Vermiform appendix (tissue), 1 donor: ENCODE results near the gene ADGRF3.

DNA sequence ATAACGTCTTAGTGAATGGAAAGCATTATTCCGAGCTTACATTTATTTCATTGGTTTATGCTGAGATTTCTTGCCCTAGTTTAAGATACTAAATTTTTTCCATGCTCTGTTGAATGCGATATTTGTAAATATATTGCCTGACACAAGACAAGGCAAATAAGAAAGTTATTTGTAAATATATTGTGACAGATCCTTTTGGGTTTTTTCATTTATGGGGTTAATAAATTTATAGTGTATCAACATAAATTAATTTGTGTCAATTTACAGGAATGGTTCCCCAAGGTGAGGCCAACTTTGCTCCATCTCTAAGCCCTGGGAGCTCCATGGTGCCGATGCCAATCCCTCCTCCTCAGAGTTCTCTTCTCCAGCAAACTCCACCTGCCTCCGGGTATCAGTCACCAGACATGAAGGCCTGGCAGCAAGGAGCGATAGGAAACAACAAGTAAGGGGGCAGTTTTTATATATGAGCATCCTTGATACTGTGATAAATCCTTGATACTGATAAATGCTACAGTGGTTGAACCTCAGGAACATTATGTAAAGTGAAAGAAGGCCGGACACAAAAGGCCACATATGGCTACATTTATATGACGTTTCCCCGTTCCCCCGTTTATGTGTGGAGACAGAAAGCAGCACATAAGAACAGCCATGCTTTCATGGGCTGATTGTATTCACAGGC, 41.3 kb downstream of the PTRHD1 start:
- PRO-cap = no peak

DNA sequence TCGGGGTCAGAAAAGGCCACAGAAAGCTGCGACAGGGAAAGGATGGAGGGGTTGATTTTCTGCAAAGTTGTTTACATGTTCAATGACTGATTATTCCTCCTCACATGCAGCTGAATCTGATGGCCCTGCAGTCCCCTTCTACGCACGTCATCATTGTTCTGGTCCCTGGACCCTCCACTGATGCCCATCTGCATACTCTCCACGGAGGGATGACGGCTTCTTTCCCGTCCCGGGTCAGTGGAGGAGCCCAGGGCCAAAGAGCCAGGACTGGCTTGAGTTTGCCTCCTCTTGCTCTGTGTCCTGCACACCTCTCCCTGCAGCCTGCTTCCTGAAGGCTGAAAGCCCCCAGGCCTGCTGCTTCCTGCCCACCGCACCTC, 7.2 kb downstream of the ADCY3 start:
- PRO-cap = no peak

- PRO-cap = no peak
Measured at GRCh38 chr2:25176335-25176753, 8.0 kb upstream of the POMC start.

DNA sequence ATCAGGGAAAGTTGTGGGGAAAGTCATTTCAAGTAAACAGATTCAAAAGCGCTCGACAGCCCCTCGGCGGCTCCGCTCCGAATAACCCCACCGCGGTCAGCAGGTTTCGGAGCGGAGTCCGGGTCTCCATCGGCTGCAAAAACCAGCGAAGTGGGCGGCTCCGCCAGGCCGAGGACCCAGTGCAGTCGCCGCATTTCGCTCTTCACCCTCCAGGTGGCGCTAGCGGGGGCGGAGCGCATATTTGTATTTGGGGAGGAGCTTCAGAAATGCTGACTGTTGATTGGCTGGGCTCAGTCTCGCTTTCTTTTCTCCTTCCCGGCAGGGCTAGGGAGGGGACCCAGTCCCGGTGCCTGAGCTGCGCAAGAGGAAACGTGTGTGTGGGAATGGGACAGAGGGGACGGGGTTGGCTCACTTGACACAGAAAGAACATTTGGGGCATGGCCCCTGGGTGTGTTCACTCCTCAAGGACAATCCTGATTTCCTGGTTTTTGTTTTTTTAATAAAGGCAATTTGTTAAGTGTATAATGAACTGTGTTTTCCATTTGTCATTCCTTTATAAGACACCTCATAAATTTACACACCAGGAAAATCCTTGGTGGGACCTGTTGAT, 20.3 kb upstream of the DNMT3A start:
- PRO-cap = bidirectional peak, plus-strand start at position 340 of the sequence, minus-strand start at position 144 of the sequence

DNA sequence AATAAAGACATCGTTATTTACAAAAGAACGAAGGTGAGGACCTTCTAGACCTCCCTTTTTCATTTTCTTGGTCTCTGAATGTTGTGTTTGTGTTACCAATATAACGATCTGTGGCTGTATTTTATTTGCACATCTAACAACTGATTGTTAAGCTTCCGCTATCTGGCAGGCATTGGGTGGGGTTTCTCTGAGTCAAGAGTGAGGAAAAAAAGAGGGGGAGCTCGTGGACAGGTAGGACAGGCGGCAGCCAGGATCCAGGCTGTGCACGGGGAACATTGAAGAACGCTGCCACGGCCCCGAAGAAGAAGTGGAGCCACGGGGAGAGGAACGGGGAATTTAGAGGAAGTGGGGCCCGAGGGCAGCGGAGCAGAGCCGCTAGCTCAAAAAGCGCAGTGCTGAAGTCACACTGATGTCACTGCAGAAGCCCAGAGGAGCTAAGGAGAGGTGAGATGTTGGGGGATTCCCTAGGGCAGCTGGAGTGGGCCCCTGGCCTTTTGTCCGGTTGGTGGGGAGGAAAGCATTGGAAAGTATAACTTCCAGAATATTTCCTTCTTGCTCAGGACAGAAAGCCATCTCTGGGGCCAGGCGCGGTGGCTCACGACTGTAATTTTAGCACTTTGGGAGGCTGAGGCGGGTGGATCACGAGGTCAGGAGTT, 20.9 kb upstream of the DNMT3A start:
- PRO-cap = bidirectional peak, plus-strand start at position 333 of the sequence, minus-strand start at position 309 of the sequence

- PRO-cap = no peak
Measured at GRCh38 chr2:25741250-25742447, 68.3 kb upstream of the DTNB start.

DNA sequence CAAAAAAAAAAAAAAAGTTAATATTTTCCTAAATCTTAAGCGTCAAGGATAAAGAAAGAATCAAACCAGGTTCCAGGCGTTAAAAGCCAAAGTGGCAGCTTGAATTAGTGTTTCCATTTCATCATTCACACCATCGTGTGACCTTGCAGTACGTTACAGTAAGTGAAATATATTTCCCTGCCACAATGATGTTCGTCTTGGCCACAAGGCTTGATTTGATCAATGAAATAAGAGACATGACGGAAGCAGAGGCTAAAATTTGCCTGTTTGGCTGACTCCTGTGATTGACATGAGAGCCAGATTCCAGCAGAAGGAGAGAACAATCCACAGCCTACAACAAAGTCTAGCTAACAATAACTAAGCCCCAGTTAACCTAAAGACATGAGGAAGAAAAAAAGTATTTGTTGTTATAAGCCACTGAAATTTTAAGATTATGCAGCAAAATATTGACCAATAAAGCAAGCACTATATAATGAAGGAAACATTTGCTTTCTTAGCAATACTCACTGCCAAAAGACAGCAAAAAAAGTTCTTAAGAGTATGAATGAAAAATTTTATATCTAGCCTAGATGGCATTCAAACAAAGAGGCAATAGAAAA, 62.0 kb downstream of the ASXL2 start:
- PRO-cap = no peak

- PRO-cap = no peak
Measured at GRCh38 chr2:25983111-25983705, 911 bp upstream of the KIF3C start.

DNA sequence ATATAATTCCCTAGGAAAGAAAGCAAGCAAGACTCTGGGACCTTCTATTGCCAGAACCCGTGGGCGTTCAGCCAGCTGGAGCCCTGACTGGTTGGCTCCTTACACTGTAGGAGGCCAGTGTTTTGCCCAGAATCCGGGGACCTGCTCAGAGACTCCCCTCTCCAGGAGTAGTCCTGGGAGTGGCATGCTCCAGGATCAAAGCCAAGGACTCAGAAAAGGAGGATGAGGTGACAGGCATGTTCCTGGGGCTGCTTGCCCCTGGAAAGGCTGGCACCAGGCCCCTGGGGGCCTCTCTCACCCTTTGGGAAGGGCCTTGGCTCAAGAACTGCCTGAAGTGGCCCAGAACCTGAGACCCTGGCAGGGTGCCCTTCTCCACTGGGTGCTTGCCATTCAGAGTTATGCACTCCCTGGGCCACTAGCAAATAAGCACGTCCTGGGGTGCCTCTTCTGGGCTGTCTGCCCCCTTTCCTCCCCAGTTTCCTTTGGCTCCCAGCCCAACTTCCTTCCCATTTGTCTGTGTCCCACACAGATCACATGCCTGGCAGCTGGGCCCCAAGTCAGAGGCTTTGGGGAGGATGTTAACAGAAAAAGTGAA, 19.6 kb upstream of the KIF3C start:
- PRO-cap = no peak

- PRO-cap = no peak
Measured at GRCh38 chr2:26036024-26036258, 2.1 kb downstream of the RAB10 start.

DNA sequence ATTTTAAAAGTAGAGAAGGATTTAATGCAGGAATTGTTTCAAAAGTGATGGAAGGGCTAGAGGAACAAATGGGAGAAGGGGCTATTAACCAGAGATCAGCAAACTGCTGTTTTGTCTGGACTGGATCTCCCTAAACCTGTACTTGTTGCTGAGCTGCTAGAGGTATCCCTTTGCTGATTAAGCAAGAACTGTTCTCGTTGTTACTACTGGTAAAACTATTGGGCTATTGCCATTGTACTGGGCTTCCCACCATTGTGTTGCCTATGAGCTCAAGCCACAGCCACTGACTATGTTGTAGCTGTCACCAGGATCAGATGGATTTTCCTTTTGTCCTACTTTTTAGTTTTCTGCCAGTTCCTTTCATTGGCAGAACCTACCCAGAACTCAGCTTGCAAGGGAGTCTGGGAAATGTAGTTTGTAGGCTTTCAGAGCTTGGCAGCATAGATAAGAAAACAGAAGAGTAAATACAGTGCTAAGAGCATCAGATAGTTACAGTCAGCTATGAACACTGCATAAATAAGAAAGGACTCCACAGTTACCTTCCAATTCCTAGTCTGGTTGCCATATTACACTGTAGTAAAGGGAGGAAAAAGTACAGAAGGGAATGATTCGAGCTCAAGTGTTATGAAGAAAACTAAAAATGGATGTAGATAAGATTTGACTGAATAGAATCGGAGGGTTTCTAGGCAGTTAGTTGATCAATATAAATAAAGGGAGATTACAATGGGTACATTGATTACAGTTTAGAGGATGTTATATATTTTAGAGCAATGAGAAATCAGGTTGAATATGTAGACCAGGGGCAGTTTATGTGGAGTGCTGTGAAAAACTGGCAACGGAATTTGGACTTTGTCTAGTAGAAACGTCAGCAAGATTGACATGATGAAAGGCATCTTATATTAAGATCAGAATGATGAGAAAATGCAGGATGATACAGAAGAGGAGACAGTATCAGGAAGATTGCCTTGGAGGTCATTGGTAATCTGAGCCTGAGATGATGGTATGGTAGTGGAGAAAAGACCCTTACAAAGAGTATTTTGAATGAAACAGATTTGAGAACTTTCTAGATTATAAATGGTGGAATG, 39.6 kb downstream of the RAB10 start:
- PRO-cap = no peak

DNA sequence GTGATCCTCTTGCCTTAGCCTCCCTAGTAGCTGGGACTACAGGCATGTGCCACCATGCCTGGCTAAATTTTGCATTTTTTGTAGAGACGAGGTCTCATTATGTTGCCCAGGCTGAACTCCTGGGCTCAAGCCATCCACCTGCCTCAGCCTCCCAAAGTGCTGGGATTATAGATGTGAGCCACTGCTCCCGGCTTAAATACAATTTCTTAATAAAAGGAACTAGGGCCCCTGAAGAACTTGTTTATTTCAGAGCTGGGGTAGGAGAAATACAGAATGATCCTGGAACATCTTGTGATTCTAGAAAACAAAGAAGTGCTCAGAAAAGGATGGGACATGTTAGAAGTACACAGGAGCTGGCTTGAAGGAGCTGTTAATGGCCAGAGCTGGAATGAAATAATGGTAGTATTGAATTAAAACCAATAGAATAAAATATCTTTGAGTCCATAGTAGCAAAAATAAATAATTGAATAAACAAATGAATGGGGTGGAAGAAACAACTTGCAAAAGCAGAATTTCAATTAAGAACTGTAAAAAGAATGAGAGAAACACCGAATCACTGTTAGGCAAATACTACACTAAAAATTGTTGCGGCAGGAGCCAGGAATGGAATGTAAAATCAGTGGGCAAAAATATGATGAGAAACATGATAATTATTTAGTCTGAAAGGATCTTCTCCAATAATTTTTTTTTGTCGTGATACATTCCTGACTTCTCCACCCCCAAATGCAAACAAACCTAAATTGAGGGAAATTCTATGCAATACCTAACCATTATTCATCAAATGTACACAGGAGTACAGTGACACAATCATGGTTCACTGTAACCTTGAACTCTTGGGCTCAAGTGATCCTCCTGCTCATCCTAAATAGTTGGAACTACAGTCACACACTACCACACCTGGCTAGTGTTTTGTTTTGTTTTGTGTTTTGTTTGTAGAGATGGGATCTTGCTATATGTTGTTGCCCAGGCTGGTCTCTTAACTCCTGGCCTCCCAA, 46.2 kb downstream of the RAB10 start:
- PRO-cap = no peak

DNA sequence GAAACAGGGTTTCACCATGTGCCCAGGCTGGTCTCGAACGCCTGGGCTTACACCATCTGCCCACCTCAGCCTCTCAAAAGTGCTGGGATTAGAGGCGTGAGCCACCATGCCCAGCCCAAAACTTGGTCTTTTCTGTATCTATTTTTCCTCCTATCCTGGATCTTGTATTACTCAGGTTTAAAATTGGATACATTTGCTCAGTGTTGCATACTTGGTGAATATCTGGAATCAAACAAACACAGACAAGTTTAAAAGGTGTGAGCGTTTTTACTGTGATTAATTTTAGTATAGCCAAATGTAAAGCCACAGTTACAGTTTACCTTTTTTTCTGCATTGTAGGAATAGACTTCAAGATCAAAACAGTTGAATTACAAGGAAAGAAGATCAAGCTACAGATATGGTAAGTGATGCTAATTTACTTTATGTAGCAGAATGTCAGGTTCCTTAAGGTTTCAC, 64.5 kb downstream of the RAB10 start:
- PRO-cap = no peak

DNA sequence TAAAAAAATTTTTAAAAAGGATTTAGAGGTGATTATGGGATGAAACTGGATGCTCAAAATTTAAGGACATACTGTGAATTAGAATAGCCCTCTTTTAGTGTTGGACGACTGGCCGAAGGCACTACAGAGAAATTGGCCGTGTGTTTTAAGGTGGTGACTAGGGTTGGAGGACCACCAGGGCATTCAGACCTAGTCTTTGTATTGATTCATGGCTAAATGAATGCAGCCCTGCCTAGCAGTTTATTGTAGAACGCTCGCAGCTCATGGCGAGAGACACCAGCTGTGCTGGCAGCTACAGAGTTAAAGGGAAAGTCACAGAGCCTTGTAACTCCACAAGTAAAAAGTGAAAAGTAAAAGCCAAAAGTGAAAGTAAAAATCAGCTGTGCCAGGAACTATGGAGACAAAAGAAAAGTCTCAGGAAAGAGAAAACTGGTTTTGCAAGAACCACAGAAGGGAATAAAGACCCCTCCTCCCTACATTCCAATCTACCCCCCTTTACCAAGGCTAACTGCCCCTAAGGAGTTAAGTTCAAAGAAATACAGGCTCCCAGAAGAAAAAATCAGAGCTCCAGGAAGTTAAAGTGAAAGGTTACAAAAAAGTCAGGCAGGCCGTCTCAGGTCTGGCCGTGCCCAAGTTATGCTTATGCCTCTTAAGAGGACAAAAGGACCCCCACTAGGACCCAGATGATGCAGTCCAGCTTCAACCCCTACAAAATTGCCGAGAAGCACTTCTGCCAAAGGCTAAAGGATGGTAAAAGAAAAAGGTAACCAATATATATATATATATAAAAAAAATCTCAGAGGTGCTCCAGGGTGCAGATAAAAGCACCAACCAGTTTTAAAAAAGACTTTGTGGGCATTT, 46.3 kb upstream of the SELENOI start:
- PRO-cap = unidirectional peak, plus-strand start at position 372 of the sequence

DNA sequence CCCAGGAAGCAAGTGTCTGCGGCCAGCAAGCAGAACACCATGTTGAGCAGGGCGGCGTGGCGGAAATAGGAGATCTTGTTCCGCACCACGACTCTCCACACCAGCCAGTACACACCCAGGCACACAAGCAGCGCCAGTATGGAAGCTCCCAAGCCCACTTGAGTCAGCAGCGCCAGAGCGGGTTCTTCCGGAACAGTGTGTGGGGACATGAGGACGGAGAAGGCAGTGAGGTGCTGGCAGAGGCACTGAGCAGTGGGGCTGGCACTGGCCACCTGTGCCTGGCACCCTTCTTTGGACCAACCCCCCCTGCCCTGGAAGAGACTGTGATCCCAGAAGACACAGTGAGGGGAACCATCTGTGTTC, 34.7 kb upstream of the SELENOI start:
- PRO-cap = no peak

GRCh38 chr2:26346425-26347281, at the start of gene ADGRF3:
Gene ADGRF3, minus strand, starts transcription at chr2:26346789.
- PRO-cap = bidirectional peak, plus-strand start at chr2:26346697, minus-strand start at chr2:26346761; unidirectional peak, minus-strand start at chr2:26346870; unidirectional peak, minus-strand start at chr2:26346945

GRCh38 chr2:26412046-26412769, 10.5 kb downstream of the DRC1 start:
- PRO-cap = no peak

DNA sequence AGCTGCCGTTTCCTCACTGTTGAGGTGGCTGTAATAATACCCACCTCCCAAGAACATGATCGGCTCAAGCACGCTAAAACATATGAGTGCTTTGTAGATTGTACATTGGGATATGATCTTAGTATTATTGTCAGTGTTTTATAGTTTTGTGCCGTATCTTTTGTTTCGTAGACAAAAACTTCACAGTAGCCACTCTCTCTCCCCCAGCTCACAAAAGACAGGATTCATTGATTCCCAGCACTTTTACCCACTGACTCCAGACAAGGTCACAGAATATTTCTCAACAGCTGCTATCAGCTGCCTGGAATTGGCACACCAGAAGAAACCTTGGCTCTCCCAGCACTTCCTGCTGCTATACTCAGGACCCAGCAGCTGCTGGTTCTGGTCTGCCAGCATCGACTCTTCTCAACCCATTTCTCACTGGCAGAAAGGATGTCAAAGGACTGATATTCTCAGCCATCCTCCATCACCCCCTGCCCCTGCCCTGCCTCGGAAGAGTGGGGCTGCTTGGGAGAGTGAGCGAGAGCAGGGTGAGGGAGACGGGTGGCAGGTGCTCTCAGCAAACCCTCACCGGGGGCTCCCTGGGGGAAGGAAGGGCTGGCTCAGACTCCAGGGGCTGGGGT, 74.6 kb downstream of the OTOF start:
- PRO-cap = no peak

DNA sequence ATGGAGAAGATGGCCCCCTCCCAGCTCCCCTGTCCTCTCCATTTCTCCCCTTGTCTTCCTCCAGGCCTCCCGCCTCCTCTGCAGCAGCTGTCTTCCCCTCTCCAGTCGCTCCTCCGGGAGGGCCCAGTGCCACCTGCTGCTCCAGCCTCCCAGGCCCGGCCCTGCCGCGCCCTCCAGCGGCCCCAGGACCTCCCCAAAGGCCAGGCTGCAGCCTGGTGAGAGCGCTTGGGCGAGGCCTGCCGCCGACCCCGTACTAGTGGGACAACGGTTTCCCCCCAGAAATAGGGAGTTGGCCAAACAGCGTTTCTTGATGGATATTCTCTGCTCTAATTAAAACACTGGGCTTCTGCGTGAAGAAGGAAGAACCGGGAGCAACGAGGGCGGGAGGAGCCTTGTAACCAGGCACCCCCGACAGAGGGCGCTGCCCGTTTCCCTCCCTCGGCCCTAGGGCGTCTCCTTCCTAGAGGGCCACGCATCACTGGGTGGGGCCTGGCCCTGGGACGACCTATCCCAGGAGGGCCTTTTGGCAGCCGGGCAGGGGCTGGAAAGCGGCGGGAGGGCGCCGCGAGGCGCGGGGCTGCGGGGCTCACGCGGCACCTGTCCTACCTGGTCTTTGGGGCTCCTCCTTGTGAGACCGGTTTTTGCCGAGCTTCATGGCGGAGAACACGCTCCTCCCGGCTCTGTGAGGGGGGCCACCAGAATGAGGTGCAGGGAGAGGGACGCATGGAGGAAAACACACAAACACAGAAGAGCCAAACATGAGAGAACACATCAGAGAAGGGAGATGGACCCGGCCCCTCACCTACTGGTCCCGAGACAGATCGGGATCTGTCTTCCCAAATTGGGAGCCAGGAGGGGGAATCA, 55.2 kb downstream of the OTOF start:
- PRO-cap = unidirectional peak, plus-strand start at position 546 of the sequence

DNA sequence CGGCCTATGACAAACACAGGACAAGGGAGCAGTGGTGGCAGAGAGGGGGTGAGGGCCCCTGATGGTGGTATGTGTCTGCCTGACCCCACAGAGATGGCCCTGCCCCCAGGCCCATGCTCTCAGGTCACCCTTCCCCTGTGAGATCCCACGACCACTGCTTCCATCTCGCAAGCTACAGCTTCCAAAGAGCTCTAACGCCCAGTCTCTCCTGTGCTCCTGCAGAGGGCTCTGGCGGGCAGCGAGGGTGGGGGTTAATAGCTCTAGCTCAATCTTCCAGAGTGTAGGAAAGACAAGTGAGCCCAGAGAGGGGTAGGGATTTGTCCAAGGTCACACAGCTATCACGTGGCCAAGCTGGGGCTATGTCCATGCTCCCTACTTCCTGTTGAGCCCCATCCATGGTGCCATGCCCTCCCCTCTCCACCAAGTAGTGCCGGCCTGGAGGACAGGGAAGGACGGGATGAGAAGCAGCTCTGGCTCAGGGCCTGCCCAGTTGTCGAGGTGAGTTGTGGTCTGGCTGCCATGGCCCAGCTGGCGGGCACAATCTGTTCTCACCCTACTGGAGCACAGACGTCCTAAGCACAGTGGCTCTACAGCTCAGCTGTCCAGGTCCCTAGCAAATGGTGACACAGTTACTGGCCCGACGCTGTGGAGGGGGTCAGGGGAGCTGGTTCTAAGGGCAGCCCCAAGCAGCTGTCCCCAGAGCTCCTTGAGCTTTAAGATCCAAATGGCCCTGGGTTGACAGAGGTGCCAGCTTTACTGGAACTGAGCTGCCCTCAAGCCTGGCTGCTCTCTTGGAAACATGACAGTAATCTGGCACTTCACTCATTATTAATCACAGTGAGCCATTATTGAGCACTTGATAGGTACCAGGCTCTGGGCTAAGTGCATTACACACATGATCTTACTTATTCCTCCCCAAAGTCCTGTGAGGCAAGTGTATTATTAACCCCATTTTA, 32.8 kb downstream of the KCNK3 start:
- PRO-cap = no peak